ENCODE results near the gene CHCHD4.

- PRO-cap, 7 experiments: no peak in any of the 7 experiments
- RAMPAGE, long total RNA, 2 experiments: no peak in any of the 2 experiments
Measured at GRCh38 chr3:13348982-13349759, 71.0 kb downstream of the NUP210 start.

- PRO-cap, 7 experiments: no peak in any of the 7 experiments
- RAMPAGE, long total RNA, 2 experiments: no peak in any of the 2 experiments
Measured at GRCh38 chr3:13530628-13531002, 18.3 kb upstream of the FBLN2 start.

DNA sequence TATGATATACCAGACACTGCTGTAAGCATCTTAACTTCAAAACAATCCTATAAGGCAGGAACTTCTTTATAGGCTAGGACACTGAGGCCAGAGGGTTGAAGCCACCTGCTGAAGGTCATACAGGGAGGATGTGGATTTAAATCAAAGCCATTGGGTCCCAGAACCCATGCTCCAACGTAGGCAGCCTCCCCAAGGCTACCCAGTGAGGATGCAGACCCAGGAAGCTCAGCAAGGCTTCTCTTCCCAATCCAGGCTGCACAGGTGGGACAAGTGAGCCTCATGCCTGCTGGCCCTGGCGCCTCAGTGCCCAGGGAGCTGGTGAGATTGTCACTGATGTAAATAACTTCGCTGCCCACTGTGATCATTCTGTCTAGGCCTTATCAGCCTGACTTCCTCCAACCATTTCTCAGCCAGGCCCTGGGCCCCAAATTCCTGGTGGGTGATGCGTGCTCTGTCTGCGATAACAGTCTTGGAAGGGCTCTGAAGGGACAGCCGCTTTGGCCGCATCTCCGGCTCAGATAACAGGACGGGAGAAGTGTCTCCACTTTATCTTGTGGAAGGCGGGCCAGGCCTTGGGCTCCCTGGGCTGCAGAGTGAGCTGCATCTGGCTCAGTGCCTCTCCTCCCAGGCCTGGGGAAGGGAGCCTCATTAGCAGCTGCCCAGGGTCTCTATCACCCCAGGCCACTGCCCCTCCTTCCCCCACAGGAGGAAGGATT is 2.3 kb upstream of the FBLN2 start:
- PRO-cap, 7 experiments: no peak in any of the 7 experiments
- RAMPAGE, long total RNA, 2 experiments: no peak in any of the 2 experiments

GRCh38 chr3:13621651-13622210 is 72.8 kb downstream of the FBLN2 start:
- PRO-cap, 7 experiments: no peak in any of the 7 experiments
- RAMPAGE, long total RNA, 2 experiments: no peak in any of the 2 experiments

DNA sequence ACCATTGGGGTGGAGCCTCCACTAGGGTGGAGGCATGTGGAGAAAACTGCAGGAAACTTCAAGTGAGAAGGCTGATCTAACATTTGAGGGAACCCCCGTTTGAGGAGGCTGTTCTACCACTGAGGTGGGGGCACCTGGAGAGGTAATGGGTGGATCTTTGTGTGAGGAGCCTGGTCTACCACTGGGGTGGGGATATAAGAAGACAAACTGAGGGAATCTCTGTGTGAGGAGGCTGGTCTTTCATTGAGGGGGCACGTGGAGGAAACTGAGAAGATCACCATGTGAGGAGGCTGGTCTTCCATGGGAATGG is 163.4 kb downstream of the FBLN2 start:
- PRO-cap, 7 experiments: peak in 1 of 7 experiments; most common plus-strand start position 217 of the sequence (in 1)
- RAMPAGE, long total RNA, 2 experiments: no peak in any of the 2 experiments

DNA sequence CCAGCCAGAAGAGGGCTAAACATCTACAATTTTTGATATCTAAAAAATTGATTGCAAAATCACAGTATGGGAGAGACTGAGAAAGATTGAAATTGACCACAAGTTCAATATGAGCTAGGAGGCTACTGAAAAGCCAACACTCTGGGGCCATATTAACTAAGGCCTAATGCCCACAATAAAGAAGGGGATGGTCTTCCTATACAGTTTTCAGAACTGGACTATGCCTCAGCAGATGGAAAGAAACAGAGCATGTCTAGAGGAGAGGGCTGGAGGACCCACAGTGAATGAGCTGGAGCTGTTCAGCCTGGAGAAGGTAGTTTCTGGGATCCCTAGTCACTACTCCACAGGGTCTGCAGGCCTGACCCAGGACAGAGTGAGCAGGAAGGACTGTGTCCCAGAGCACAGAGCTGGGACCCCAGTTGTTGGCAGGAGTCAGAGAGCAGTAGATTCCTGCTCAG is 53.1 kb downstream of the WNT7A start:
- PRO-cap, 7 experiments: no peak in any of the 7 experiments
- RAMPAGE, long total RNA, 2 experiments: no peak in any of the 2 experiments

DNA sequence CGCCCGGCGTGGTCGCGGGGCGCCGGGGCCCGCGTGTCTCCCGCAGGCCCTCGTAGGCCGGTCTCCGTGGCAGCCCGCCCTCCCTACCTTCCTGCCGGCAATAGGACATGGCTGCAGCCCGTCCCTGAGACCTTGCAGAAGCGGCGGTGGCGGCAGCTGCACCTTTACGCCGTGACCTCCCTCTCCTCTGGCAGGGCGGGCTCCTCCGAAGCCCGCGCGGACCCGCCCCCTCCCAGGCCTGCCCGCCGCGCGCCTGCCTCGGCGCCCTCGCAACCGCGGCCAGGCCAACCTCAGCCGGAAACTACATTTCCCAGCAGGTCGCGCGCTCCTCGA is at the start of gene CHCHD4:
TSS of gene CHCHD4 (minus strand) at position 303 of the 333 bp plus-strand sequence.
- PRO-cap, 7 experiments: peak in 7 of 7 experiments; most common minus-strand start position 303 of the sequence (in 4)
- RAMPAGE, long total RNA, 2 experiments: start-site peak on the minus strand in 1 of 2 experiments, centred at position 232 of the sequence, 167 reads per replicate

DNA sequence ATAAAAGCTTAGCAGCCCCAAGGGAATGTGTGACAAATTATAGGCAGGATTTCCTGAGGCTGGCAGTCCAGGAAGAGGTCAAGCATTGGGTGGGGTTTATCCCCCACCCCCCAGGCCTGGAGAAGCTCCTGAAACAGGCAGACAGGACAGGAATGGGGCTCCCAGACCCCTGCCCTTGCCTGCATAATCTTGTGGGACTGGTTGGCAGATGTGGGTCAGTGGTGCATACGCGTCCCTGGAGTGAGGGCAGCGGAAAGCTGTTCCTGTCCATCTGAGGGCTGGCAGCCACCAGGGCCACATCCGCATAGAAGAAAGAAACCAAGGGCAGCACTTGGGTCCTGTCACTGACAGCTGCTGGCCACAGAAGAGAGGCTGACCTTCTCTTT is 79.2 kb upstream of the SLC6A6 start:
- PRO-cap, 7 experiments: no peak in any of the 7 experiments
- RAMPAGE, long total RNA, 2 experiments: no peak in any of the 2 experiments

DNA sequence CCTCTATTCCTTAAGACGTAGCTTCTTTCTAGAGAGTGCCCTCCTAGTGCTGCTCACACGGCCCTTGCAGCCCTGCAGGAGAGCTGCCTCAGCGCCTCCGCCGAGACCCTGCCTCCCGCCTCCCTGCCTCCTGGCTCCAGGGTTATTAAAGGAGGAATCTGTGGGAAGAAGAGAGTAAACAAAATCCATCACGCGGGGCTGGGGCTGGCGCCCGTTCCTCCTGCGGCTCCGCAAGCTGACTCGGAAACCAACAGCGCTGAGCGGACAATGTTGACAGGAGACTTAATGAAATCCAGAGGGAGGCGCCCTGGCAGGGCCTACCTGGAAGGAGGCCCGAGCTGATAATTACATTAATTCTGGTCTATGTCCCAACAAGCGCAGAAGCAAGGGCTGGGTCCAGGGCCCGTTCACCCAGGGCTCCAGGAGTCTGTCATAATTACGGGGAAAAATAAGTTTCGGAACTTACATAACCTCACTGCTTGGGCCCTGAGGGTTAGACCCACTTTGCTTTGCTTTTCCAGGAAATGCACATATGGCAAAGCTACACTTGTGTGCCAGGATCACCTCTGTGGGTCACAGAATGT is 43.9 kb upstream of the SLC6A6 start:
- PRO-cap, 7 experiments: peak in 1 of 7 experiments; most common plus-strand start position 378 of the sequence (in 1); most common minus-strand start position 125 of the sequence (in 1)
- RAMPAGE, long total RNA, 2 experiments: no peak in any of the 2 experiments

DNA sequence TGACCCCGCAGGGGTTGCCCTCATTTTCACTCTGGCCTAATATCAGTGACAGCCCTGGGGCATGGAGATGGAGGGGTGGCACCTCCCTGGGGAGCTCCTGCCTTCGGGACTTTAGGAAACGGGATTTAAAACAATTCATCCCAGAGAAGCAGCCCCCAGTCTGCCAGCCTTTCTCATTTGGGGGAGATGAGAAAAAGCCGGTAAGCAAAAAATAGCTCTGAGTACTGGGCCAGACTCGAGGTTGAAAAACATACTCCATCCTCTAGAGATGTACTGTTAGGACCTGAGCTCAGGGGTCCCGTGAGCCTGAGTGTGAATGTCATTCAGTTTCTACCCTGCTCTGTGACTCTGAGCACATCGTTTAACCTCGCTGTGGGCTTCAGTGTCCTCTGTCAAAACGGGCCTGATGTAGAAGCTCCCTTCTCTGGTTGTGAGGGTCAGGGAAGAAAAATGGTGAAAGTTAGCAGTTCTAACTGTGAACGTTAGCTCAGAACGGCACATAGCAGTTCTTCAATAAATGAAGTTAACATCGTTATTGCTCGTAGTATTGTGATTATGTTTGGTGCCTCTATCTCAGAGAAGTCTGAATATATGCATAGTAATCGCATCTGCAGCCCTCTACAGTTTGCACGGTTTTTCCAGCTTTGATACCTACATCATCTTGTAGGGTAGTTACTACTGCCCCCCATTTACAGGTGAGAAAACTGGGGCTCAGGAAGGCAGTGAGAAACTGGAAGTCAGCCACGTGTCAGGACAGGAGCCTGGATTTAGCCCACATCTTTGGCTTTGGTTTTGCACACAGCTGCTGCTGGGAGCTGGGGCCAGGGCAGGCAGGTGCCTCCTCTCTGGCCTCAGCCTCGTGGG is 18.9 kb downstream of the SLC6A6 start:
- PRO-cap, 7 experiments: no peak in any of the 7 experiments
- RAMPAGE, long total RNA, 2 experiments: no peak in any of the 2 experiments

DNA sequence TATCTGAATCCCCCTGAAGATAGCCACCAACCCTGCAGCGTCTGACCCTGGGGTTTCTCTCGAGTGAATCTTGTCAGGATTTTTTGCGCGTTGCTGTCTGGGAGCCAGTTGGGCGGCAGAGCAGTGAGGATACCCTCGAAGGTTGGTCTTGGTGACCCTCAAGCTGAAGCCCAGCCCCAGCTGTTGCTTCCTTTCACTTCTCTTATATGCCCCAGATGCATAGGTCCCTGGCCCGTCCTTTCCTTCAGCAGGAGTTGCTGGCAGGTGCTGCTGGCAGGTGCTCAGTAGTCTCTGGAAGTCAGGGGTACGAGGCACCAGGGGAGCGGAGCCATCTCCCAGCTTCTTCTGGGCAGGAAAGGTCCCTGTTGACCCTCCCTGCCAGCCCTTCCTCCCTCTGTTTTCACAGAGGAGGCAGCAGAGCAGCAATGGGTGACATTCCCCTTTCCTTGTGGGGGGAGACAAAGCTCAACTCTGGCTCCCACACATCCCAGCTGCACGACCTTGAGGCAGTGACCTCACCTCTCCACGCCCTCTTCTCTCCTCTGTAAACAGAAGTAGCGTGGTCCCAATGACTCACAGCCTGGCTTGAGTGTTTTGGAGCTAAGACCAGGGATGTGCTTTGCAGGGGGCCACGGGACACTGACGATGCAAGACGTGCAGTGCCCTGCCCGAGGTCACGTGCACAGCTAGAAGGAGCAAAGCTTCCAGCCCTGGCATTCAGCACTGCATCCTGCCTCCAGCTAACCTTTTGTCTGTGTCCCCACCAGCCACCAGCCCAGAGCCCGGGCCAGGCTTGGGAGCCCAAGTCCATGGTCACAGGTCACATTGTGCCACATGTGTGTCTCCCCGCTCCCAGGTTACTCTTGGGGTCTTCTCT is 49.6 kb downstream of the SLC6A6 start:
- PRO-cap, 7 experiments: peak in 5 of 7 experiments; most common plus-strand start position 624 of the sequence (in 3); most common minus-strand start position 448 of the sequence (in 2)
- RAMPAGE, long total RNA, 2 experiments: no peak in any of the 2 experiments

DNA sequence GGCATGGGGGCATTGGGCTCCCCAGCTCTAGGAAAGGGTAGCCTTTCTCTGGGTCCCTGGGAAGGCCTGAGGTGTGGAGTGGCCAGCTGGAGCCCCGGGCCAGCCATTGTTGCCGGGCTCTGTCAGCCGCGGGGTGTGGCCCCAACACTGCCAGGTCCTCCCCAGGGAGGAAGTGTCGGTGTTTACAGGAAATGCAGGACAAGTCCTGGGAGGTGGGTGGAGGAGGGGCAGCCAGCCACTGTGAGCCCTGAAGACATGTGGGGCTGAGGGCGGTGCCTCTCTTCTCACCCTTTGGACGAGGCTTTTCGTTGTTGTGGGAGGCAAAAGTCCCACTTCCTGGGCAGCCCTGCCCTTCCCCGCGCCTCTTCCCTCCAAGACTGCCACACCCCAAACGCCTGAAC is 29.1 kb downstream of the FGD5 start:
- PRO-cap, 7 experiments: no peak in any of the 7 experiments
- RAMPAGE, long total RNA, 2 experiments: no peak in any of the 2 experiments

DNA sequence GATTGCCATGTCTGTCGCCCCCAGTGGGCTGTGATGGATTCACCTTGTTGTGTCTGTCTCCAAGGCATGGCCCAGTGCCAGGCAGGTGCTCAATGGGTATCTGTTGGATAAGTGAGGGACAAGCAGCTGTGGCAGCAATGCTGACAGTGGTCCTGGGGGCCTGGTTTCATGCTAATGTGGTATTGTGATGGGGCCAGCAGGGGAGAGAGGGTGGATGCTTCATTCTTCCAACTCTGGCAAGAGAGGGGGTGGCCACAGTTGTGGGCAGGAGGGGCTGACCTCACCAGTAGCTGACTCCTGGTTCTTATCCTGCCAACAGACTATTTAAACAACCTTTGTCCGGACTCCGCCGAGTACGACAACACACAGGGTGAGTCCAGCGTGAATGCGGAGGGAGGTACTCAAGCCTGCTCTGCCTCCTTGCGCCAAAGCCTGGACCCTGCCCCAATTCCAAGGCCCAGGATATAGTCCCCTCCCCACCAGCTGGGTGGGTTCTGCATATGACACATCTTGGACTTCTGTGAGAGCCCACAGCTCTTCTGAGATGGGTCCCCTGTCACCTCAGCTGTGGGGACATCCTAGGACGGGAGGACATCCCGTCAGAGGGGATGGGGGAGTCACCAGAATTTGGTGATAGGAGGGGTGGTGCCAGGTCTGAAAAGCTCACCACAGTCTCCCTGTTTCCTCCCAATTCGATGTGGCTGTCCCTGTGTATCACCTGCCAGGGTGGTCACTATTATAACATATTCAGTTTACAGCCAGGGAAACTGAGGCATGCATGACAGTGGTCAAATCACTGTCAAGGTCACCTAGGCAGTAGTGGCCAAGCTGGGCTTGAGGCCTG is 47.1 kb upstream of the NR2C2 start:
- PRO-cap, 7 experiments: no peak in any of the 7 experiments
- RAMPAGE, long total RNA, 2 experiments: no peak in any of the 2 experiments

DNA sequence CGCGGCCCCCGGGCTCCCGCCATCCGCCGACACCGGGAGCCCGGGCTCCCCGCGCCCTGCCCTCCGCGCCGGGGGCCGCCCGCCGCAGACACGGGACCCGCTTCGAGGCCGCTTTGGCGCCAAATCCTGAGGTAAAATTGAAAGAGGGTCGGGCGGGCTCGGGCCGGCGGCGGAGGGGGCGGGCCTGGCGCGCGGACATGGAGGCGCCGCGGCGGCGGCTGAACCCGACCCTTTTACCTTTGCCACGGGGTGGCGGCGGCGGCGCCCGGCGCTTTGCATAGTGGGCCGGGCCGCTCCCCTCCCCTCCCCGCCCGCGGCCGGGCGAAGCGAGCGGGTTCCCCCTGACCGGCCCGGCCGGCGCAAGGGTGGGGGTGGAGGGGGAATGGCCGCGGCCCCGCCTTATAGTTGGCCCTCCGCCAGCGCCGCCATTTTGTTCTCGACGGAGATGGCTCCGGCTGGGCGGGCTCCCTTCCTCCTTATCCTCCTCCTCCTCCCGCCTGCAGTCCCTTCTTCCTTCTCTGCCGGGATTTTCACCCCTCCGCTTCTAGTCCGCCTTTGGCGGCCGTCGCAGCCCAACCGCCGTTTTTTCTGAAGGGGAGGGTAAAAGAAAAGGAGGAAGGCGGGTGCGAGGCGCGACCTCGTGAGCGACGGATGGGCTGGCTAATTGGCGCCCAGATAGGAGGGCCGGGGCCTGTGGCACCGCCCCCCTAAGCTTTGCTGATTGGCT is 556 bp downstream of the NR2C2 start:
- PRO-cap, 7 experiments: peak in 7 of 7 experiments; most common plus-strand start position 433 of the sequence (in 7); most common minus-strand start position 590 of the sequence (in 7)
- RAMPAGE, long total RNA, 2 experiments: start-site peak on the minus strand in 2 of 2 experiments, centred at positions 307 to 323 of the sequence, 118 to 147 reads per replicate

- PRO-cap, 7 experiments: no peak in any of the 7 experiments
- RAMPAGE, long total RNA, 2 experiments: no peak in any of the 2 experiments
Measured at GRCh38 chr3:14970219-14970485, 22.8 kb downstream of the NR2C2 start.

DNA sequence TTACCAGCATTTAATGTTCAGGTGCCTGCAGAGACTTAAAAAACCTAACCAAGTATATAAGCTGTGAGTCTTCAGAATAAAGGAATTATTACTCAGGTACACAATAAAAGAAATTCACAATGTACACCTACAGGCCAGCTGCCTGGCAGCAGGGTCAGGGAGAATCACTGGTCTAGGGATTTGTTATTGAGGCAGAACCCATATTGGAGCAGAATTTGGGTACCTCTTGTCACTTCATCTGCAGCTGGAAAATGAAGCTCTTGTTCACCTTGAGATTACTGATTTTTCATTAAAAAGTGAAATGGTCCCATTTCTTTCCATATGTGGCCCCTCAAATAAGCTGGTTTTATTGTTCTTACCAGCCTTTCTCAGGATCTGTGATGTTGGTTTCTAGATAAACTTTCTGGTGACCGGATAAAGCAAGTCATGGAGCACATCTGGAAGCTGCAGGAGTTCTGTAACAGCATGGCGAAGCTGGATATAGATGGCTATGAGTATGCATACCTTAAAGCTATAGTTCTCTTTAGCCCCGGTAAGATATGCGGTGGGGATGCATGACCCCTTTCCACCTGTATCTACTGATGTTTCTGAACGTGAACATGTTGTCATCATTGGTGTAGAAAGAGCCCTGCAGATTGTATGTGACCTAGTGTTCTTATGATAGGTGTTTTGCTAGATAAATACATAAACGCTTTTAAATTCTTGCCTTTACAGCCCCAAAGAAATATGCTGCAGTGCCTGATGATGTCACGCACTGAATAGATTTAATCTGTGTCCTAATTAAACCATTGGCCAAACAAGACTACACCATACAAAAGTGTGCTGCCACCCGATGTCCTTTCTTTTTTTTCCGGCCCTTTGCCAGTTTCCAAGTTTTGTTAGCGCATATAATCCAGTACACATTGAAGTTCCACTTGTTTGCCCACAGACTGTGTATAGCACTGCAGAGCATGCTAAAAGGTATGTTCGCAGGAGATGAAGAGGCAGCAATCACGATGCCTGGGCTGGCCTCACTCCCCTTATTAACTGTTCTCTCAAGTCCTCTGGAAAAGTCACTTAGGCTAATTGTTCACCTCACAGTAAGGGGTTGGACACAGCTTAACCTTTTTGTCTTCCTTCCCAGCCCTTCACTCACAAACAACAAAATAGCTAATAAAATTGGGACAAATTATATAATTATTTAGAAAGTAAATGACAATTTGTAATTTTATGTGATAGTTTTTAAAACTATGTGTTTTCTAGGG is 27.1 kb downstream of the MRPS25 start:
- PRO-cap, 7 experiments: no peak in any of the 7 experiments
- RAMPAGE, long total RNA, 2 experiments: no peak in any of the 2 experiments

- PRO-cap, 7 experiments: no peak in any of the 7 experiments
- RAMPAGE, long total RNA, 2 experiments: no peak in any of the 2 experiments
Measured at GRCh38 chr3:15044293-15044969, 20.7 kb downstream of the MRPS25 start.

DNA sequence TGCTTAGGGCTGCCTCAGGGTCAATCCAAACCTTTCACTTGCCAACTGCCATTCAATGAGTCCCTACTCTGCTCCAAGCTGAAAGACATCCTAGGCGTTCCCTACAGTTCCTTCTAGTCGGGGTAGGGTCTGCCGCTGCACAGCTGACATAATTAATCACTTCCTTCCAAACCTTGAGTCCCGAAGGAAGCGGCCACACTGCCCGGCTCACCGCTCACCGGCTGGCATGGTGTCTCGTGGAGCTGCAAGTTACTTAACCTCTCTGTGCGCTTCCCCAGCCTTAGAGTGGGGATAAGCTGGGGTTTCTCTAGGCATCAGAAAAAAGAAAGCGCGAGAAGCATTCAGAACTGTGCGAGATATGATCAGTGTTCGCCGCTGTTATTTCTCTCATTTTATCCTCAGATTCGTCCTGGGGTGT is 828 bp downstream of the MRPS25 start:
- PRO-cap, 7 experiments: no peak in any of the 7 experiments
- RAMPAGE, long total RNA, 2 experiments: no peak in any of the 2 experiments

DNA sequence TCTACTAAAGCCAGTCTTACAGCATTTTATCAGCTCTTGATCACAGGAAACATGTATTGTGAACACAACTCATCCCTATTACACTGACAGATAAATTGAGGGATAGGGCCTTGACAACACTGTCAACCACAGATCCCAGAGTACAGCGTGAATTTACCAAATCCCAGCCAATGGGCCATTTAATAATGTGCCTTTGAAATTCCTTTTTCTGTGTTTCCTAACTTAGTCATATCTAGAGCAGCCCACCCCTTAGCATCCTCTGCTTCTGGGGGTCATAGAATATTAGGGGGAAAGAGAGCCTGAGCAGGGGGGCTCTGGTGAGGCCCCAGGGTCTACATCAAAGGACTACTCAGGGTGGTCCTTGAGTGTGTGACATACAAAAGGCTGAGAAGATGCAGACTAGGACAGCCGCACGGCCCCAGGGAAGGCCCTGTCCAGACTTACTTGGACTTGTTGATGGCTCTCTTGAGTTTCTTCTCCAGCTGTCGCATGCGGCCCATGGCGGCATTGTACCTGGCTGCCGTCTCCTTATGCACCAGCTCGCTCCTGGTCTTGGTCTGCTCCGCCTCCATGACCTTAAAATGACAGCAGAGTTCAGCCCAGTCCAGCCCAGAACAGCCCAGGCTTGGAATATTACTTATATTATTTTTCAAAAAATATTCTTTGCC is 55.8 kb downstream of the CAPN7 start:
- PRO-cap, 7 experiments: no peak in any of the 7 experiments
- RAMPAGE, long total RNA, 2 experiments: no peak in any of the 2 experiments

GRCh38 chr3:15294044-15294322 is 38.4 kb downstream of the SH3BP5 start:
- PRO-cap, 7 experiments: no peak in any of the 7 experiments
- RAMPAGE, long total RNA, 2 experiments: no peak in any of the 2 experiments